Ascending aorta (tissue), 1 donor: ENCODE data around the genes CTDNEP1, YBX2, SAT2 and ATP1B2.

GRCh38 chr17:7250900-7251853 lies at the start of gene CTDNEP1:
Gene CTDNEP1, minus strand, starts transcription at chr17:7251734.
- PRO-cap = no peak

DNA sequence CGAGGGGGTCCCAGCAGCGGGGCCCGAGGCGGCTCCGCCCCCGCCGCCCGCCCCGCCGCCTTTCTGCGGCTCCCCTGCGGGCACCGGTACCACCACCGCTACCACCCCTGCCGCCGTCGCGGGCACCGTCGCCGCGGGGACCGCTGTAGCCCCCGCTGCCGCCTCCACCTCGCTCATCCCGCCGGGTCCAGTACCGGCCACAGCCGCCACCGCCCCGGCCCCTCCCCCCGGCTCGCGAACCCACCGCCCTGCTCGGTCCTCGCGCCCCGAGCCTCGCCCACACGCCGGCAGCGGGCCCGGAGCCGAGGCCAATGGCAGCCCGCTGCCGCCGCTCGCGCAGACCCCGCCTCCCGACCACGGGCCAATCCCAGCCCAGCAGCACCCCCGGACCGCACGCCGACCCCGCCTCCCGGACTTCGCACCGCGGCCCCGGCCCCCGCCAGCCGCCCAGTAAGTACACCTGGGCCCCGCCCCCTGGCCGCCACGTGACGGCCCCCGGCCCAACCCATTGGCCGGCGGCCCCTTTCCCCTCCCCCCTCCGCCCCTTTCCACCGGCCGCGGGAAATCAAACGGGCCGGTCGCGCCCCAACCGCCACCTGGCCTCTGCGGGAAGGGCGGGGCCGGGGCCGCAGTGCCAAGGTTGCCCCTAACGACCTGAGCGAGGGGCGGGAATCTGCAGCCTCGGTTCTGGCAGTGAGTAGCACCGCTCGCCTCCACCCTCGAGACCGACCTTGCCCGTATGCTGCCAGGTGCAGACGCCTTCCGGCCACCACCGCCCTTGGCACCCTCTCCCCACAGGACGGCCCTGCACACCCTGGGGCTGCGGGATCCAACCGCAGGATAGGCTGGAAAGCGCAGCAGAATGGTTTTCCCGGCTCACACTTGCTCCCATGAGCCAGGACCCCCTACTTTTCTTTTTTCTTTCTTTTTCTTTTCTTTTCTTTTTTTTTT lies at the start of gene YBX2:
Gene YBX2, minus strand, starts transcription at position 316 of the 951 bp plus-strand sequence.
- PRO-cap = no peak

DNA sequence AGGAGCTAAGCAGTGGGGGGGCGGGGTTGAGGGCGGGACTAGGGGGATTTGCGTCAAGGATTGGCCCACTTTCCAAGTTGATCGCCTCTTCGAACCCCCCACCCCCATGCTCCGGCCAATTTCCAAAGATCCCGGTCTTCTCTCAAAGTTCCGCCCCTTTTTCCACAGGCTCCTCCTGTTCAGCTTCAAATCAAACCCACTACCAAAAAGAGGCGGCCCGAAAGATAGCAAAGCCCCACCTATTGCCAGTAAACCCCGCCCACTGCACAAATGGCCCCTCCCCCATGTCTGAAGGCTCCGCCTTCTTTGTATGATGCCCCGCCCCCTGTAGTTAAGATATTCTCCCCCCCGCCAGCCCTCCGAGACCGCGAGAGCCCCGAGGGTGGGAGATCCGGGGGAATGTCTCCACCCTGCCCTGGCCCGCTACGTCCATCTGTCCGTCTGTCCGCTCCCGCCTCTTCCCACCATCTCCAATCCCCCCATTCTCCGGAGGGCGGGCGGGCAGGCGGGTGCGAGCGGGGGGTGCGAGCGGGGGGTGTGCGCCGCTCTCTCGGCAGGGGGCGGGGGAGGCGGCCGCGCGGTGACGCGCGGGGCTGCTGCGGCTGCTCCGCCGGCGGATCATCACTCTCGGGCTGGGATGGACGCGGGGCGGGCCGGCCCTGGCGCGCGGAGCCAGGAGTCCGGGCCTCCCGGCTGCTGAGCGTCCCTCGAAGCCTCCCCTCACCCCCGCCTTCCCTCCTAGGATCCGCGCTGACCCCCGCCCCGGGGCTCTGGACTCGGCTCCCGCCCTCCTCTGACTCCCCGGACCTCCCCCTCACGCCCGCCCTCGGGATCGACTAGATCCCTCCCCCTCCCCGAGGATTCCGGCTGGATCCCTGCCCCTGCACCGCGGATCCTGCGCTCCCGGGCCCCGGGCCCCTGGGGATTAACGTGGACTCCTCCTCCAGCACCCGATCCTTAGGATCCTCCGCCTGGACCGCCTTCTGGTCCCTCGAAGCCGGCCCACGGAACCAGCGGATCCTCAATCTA lies 709 bp upstream of the TMEM256 start:
- PRO-cap = bidirectional peak, plus-strand start at position 68 of the sequence, minus-strand start outside the sequence; unidirectional peak, plus-strand start at position 362 of the sequence; bidirectional peak, plus-strand start at position 624 of the sequence, minus-strand start at position 459 of the sequence; bidirectional peak, plus-strand start at position 870 of the sequence, minus-strand start at position 772 of the sequence

GRCh38 chr17:7405666-7406318 lies 1.9 kb upstream of the NLGN2 start:
- PRO-cap = no peak

GRCh38 chr17:7490873-7491318 lies 9.7 kb downstream of the SLC35G6 start:
- PRO-cap = no peak

GRCh38 chr17:7549310-7550007 lies 601 bp downstream of the TNFSF12 start:
- PRO-cap = no peak

GRCh38 chr17:7574961-7575270 lies 2.3 kb downstream of the EIF4A1 start:
- PRO-cap = no peak

- PRO-cap = no peak
Observed at GRCh38 chr17:7579783-7580637, 572 bp downstream of the CD68 start.

- PRO-cap = no peak
Observed at GRCh38 chr17:7605875-7606824, 8.5 kb downstream of the FXR2 start.

DNA sequence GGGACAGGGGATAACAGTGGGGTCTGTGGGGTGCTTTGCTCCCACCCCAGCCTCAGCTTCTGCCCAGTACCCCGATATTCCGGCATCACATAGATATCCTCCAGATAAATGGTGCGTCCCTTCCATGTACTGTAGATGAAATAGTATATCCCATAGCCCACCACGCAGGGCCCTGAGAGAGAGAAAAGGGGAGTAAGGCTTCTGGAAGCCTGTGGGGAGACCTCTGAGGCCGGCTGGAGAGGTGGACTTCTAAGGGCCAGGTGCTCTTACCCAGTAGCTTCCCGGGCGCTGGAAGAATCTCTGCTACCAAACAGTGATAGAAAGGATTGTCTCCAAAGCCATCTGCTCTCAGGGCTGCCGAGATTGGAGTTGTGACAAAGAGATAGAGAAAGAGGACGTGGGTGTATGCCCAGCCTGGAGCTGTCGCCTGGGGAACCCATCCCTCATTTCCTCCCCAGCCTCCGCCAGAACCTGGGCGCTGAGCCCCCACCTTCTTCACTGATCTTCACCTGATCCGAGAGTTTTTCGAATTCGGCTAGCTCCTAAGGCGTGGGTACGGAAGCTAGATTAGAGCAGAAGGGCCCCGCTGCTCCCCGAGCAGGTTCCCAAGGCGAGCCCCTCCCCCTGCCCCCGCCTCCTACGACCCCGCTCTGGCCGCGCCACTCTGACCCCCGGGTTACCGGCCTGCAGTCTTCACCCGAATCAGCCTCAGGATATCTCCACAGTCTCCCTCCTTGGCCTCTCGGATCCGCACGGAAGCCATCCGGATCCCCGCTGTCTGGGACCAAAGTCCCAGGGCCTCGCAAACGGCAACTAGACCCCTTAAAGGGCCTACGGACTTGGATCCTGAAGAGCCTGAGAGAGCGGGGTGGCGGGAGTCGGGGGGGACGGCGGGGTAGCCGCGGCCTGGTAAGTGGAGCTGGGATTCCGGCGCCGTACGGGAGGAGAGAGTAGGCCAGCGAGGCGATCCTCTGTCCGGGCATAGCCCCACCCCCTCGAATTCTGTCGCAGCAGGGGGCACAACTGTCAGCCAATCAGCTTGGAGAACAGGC lies at the start of gene SAT2:
Gene SAT2, minus strand, starts transcription at position 949 of the 1,052 bp plus-strand sequence.
- PRO-cap = bidirectional peak, plus-strand start outside the sequence, minus-strand start at position 989 of the sequence

- PRO-cap = no peak
Observed at GRCh38 chr17:7631990-7632198, 2.0 kb downstream of the SHBG start.

DNA sequence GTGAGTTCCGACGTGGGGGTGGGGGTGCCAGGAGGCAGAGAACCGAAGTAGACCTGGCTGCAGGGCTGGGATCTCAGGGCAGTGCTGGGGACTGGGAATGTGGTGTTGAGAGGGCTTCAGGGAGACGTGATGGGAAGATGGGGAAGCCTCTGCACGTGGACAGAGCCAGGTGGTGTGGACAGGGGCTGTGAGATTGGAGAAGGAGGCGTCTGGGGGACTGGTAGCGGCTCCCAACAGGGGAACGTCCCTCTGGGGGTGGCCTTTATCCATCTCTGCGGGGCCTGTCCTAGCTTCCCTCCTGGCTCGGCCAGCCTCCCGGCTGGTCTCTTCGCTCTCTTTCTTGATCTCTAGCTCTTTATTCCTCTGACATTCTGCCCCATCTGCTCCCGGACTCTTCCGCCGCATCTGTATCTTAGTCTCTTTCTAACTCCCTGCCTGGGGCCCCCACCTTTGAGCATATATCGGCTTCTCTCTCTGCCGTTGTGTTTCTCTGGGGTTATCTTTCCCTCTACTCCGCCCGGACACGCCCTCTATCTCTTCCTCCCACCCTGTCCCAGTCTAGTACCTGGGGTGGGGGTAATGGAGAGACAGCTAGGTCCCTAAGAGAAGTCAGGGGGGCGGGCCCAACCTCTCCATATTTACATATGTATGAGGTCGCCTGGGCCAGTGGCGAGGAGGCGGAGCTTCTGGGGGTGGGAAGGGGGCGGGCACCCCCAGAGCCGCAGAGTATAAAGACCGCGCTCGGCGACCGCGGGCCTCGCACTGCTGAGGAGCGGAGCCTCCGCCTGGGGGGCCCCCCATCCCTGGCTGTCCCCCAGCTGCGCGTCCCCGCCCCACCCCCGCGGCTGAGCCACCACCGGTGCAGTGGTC lies at the start of gene ATP1B2:
Gene ATP1B2, plus strand, starts transcription at position 760 of the 870 bp plus-strand sequence.
- PRO-cap = no peak

DNA sequence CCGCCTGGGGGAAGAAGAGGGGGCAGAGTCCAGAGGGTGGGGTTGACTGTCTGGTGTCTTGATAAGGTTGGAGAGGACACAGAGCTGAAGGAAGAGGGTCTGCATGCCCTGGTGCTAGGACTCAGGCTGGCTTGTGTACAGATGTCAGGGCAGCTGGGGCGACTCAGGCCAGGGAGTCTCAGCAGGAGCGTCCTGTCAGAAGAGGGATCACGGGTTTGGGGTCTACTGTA lies 5.3 kb downstream of the KDM6B start:
- PRO-cap = no peak

- PRO-cap = no peak
Observed at GRCh38 chr17:7847795-7848587, 6.9 kb upstream of the TMEM88 start.

- PRO-cap = no peak
Observed at GRCh38 chr17:7856533-7856968, 808 bp downstream of the NAA38 start.

- PRO-cap = no peak
Observed at GRCh38 chr17:7858359-7858925, 639 bp downstream of the CYB5D1 start.

DNA sequence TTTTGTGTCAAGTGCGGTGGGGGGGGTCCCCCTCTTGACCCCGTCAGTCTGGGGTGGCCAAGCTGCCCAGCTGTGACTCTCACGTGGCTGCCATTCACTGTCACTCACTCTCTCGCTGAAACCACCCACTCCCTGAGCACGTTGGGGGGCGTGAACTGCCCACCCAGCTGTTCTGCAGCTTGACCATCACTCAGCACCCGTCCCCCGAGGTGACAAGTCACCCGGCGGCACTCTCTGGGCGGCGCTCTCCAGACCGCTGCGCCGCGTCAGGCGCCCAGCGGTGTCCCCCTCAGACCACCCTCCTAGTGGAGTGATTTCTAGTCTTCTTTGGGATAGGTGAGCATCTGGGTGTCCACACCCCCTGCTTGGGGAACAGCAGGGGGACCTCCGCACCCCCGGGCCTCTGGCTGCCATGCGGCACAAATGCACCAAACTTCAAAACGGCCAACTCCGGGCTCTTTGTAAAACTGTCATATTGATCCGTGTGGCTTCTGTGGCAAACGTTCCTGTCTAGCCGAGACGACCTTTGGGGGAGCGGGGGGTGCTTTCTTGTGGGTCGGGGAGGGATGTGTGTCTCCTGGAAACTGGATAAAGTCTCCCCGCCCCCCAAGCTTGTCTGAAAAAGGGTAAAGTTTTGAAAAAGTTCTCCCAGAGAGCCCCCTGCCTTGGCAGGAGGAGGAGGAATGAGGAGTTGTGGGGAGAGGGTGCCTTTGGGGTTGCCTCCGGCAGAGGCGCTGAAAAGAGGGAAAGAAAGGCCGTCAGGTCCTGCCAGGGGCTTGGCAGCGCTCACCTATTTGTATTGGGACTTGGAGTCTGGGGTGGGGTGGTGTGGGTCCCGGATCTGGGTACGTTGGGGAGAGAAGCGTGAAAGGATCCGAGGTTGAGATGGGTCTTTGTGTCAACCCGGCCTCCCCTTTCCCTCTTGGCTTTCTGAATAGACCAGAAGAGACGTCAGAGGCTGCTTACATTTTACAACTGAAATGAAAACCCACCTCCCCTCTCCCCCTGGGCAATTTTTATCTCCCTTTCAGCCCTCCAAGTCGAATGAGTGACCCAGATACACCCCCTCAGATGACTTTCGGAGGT lies 2.2 kb upstream of the CHD3 start:
- PRO-cap = unidirectional peak, plus-strand start at position 737 of the sequence

DNA sequence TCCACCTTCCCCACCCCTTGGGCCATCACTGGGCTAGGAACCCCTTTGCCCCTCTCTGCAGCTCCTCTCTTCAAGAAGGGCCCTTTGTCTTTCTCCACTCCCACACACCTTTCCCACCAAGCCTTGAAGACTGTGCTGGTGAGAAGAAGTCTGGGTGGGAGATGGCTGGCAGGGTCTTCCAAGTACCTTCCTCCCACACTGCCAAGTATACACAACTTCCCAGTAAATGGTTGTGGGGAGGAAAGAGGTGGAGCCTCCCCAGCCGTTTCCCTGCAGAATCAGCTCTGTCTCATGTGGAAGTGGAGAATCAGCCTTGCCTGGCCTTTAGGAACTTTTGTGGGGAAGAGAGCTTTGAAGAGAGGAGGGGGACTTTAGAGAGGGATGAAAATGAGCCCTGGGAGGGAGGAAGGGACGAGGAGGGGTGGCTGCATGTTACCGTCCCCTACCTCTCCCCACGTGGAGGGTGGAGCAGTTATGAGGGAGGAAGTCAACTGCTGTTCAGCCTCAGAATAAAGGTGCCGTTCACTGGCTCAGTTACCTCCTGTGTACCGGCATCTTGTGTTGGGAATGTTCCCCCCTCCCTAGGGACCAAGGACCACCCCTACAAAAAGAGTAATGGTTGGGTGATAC lies 4.3 kb downstream of the RNF227 start:
- PRO-cap = no peak

DNA sequence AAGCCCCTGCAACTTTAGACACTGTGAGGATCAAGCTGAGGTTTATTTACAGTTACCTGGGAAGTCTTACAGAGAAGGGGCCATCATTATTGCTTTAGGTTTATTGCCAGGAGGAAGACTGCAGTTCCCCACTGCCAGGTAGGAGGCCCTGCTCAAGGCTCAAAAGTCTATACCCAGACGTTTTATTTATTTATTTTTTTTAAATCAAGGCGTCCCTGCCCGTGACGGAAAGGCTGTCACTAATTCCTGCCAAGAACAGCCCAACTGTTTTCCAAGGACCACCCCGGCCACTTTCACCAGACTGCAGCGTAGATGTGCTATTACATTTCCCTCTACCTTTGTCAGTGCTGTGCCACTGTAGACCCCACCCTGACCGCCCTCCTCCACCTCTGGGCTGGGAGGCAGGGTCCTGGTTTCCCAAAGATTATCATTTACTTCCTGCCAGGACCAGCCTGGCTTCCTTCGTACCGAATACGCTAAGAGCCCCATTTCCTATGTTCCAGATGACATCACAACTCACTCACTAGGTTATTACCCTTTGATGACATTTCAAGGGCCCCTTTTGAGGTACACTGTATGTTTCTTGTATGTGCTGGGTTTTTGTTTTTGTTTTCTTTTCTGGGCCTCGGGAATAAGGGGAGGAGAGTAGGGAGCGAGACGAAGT lies 6.2 kb upstream of the RNF227 start:
- PRO-cap = no peak

DNA sequence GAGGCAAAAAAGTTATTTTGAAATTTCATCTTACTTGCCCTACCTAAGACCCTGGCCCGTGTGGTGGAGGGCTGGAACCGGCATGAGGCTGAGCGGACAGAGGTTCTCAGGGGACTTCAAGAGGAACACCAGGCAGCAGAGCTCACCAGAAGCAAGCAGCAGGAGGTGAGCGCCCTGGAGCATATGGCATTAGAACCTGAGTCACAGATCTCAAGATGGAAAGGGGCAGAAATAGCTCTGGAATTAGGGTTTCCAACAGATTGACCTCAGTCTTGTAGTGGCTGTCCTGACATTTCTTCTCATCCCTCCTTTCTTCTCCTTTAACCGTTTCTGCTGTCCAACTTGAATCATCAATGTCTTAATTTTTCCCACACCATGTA lies 4.6 kb downstream of the CNTROB start:
- PRO-cap = no peak